Melanocyte of skin (primary cell): Measurements from ENCODE around the gene NKX6-1.

DNA sequence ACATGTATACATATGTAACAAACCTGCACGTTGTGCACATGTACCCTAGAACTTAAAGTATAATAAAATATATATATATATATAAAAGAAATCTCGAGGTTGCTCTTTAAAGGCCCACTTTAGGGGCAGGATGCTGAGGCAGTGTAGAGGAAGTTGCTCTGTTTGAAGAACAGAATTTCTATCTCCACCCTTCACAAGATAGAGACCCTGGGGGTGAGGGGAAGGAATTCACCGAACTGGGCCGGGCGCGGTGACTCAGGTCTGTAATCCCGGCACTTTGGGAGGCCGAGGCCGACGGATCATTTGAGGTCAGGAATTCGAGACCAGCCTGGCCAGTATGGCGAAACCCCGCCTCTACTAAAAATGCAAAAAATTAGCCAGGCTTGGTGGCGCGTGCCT lies 6.5 kb downstream of the PLAC8 start:
- CAGE, long polyA plus RNA, 2 experiments: no peak in any of the 2 experiments

DNA sequence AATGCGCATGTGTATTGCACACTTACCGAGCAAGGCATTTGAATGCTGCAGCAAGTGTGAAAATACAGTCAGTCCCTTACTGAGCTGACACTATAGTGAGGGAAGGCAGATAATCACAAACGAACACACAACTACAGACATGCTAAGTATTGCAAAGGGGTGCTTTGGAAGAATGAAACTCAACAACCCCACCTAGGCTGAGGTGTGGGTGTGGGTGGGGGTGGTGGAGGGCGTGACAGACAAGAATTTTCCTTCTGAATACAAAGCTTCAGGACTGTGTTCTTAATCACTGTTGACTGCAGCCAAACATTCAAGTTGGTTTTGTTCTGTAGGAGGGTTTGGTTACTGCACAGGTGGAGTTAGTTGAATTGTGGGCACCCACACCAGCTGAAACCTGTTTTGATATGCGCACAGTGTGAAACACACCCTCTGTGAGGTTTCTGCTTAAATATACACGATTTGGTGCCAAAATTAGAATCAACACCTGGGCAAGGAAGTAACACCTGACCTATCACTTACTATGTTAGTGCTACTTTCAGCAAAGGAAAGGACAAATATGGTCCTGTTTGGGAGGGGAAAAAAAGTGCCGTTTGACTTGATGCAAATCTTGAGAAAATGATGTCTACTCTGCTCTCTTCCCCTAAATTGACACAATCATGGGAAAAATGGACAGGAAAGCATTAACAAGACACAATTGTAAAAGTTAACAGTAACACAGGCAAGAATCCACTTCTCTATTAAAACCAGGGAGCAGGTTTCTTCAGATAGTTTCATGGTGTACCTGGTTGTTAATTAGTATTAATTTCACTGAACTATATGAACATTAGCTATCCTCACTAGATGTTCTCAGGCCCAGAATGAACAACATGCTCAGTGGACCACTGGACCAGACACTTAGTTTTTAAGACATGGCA lies 72.1 kb downstream of the COQ2 start:
- CAGE, long polyA plus RNA, 2 experiments: no peak in any of the 2 experiments

- CAGE, long polyA plus RNA, 2 experiments: no peak in any of the 2 experiments
Measured at GRCh38 chr4:83536677-83536838, 650 bp downstream of the GPAT3 start.

- CAGE, long polyA plus RNA, 2 experiments: no peak in any of the 2 experiments
Measured at GRCh38 chr4:84491347-84491875, 7.7 kb downstream of the NKX6-1 start.

DNA sequence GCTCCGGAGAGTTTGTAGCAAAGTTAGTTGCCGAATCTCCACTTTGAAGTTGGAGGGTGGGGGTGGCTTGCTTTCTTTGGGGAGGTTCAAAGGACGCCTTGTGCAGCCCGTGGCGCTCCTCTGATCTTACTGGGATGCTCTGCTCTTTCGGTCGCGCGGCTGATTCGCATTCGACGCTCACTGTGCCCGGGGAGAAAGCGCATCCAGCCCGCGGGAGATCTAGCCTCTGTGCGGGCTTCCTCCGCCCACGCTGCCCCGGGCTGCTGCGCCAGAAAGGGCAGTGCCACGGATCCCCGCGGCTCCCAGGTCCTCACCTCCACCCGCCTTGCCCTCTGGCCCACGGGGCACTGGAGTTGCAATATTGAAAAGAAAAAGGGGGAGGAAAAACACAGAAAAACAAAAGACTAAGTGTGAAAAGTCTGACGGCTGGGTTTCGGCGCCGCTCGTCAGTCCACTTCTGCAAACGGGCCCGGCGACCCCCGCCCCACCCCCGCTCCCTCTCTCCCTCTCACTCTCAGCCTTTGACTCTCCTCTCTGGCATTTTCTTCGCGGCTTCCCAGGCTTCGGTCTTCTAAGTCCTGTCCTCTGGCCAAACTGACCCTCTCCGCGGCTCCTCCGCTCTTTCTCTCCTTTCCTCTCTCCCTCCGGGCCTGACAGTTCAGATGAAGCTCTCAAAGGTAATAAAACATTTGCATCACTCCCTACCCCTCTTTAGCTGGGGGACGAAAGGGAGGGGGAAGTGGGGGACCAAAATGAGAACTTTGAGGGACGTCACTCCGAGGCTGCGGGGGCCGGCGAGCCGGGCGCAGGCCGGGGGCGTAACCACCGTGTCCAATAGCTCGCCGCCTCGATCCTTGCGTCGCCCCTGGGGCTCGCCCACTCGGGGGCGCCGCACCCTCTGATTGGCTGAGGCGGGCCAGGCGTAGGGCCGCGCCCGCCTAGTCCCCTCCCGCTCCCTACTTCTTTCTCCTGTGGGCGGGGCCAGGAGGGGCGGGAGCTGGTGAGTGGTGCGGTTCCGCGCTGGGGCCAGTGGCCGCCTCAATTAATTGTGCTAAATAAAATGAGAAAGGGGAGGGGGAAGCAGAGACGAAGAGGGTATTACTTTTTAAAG lies at the start of gene NKX6-1:
Gene NKX6-1 (minus strand): TSS at position 682 of the 1,111 bp plus-strand sequence.
- CAGE, long polyA plus RNA, 2 experiments: no peak in any of the 2 experiments

GRCh38 chr4:84733332-84733761 lies 150.4 kb downstream of the CDS1 start:
- CAGE, long polyA plus RNA, 2 experiments: no peak in any of the 2 experiments

GRCh38 chr4:84916130-84916733 lies 50.3 kb downstream of the WDFY3 start:
- CAGE, long polyA plus RNA, 2 experiments: no peak in any of the 2 experiments

- CAGE, long polyA plus RNA, 2 experiments: no peak in any of the 2 experiments
Measured at GRCh38 chr4:85456866-85457088, 18.2 kb upstream of the ARHGAP24 start.

- CAGE, long polyA plus RNA, 2 experiments: no peak in any of the 2 experiments
Measured at GRCh38 chr4:85607634-85608100, 132.7 kb downstream of the ARHGAP24 start.

- CAGE, long polyA plus RNA, 2 experiments: no peak in any of the 2 experiments
Measured at GRCh38 chr4:85725587-85726207, 250.7 kb downstream of the ARHGAP24 start.

DNA sequence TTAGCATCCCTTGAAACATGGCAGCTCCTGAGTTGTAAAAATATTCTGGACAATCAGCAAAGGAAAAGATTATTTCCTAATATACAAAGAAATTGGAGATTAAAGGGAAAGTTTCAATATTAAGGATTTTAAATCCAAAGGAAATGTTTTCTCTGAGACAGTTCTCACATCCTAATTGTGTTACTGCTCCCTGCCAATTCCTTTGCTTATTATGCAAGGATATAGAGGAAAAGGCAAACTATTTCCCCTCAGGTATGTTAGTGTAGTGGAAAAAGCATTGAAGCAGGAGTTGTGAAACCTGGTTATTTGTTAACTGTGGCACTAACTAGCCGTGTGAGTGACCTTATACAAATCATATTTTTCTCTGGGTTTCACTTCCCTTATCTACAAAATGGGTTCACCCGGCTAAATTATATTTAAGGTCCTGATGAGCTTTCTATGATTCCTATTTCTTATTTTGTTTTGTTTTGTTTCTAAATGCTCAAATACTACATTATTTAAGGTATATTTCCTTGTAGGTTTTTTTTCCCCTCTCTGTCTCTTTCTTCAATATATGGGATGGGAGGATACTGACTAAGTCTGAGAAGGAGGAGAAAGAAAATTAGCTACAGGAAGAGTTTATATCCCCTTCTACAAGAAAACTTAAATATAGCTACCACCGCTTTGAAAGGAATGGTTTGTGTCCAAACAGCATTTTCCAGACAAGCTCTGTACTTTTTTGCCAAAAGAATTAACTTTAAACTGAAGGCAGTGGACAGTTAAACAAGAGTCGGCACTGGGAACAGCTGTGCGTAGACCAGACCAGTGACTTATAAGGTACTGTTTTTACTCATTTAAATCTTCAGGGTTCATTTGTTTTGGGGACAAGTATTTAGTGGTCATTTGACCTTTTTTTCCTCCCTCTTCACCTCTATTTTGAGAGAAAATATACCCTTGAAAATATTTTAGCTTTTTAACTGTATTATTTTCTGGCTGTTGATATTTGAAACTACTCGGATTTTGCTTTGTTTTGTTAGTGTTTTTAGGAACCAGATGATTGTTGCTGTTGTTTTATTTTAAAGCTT lies 303.5 kb downstream of the ARHGAP24 start:
- CAGE, long polyA plus RNA, 2 experiments: no peak in any of the 2 experiments

DNA sequence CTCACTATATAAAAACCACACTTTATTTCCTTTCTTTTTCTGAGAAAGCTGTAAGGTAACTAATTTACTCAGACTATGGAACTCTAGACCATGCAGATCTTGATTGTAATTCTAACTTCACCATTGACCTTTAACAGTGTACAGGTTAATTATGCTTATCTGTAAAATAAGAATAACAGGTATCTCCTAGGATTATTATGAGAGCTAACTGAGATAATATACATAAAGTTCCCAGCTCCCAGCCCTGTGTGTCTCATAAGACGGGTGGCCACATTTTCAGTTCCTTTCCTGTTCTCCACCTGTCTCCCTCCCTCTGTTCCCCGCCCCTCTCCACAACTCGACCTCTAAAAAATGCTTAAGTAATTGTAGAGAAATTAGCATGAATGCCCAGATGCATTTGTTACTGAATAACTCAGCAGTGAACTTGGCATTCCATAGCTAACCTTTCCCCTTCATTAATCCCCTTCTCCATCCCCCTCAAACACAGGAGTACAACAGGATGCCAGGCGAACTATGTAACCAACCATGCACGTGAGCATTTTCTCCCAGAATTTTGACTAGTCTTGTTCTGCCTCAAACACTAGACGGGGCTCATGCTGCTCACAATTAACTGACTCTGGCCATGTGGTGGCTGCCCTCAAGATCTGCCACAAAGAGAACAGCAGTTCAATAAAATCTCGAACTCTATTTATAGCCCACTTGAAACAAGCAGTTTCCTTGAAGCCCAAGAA lies 351.0 kb downstream of the ARHGAP24 start:
- CAGE, long polyA plus RNA, 2 experiments: no peak in any of the 2 experiments

DNA sequence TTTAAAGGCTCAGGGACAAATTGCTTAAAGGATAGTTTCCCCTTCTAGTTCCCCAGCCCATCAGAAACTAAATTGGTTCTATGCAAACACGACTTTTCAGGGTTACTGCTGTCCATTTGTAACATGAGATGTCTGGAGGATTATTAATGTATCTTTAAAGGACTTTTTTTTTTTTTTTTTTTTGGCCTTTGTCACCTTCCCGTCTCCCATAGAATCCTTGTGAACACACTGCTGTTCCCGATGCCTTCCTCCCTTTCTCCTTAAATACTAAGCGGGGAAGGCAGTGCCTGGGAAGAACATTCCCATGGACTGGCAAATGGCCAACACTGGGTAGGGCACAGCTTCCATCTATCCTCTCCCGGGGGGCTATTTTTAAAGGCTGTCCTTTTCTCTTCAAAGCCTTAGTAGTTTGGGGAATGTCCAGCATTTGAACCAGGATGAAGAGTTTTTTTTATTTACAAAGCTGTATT lies 427.5 kb downstream of the MAPK10 start:
- CAGE, long polyA plus RNA, 2 experiments: no peak in any of the 2 experiments

GRCh38 chr4:85953475-85953905 lies 406.4 kb downstream of the MAPK10 start:
- CAGE, long polyA plus RNA, 2 experiments: no peak in any of the 2 experiments

DNA sequence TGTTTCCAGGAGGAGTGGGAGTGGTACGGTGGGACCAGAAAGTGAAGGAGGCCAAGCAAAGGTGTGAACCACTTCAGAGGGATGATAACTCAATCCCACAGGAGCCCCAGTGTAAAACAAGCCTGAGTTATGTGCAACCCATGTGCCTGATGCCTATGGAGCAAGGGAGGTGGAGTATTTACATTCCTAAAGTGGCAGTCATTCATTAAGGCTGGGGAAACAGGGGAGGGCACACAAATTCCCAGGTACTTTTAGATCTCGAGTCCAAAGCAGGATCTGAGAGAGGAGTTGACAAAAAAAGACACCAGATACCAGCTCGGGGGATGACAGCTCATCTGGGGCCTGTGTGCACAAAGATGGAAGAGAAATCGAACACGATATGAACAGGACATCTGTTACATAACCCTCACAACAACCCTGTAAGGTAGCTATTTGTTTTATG lies 91.7 kb upstream of the MAPK10 start:
- CAGE, long polyA plus RNA, 2 experiments: no peak in any of the 2 experiments

DNA sequence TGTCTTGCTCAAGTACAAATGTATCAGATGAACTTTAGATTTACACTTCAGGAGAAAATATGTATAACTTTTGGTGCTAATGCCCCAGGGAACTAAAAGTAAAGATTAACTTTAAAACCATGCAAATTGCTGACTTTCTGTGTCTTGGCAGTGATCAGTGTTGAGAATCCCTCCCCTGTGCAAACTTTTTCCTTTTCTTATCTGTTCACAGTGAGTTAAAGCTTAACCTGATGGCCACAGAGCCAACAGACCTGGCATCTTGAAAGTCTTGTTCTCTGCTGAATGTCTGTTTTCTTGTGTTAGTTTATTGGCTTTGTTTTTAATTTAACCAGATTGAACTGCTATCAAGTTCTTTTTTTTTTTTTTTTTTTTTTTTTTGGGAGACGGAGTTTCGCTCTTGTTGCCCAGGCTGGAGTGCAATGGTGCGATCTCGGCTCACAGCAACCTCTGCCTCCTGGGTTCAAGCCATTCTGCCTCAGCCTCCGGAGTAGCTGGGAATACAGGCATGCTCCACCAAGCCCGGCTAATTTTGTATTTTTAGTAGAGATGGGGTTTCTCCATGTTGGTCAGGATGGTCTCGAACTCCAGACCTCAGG lies 78.0 kb downstream of the AFF1 start:
- CAGE, long polyA plus RNA, 2 experiments: no peak in any of the 2 experiments

- CAGE, long polyA plus RNA, 2 experiments: no peak in any of the 2 experiments
Measured at GRCh38 chr4:87045556-87046400, 111.0 kb downstream of the AFF1 start.

GRCh38 chr4:87055225-87056186 lies 120.7 kb downstream of the AFF1 start:
- CAGE, long polyA plus RNA, 2 experiments: no peak in any of the 2 experiments

DNA sequence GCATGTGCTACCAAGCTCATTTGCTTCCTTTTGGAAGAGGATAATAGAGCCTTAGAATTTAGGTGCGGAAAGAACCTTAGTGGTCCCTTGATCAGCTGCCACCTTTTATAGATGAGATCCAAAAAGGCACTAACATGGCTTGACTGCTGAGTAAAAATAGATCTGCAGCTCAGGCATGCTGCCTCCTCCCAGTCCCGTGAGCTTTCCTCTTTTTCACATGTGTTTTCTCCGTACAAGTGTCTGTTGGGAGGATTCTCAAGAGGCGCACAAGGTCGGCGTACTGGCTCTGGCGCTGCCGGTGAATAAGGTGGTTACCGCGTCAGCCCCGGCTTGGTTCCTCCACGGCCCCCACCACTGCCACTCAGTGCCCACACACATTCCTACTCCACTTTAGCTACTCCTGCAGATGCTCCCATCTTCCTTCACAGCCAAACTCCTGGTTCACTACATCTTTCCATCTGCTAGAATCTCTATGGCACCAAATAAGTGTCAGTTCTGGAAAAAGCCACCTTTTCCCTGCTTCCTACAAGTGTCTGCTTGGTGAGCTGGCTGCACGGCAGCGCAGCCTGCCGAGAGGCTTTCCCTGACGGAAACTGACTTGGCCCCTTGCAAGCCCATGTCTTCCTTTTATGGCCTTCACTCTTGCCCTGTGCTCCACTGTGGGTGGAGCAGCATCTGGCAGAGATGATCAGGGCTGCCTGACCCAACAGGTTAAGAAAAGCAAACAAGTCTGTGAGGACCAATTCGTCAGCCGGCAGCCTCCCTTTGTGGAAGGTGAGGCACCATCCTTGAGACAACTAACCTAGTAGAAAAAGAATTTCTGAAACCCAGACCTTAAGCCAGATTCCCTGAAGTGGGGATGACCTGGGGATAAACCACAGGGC lies 99.8 kb downstream of the KLHL8 start:
- CAGE, long polyA plus RNA, 2 experiments: no peak in any of the 2 experiments

DNA sequence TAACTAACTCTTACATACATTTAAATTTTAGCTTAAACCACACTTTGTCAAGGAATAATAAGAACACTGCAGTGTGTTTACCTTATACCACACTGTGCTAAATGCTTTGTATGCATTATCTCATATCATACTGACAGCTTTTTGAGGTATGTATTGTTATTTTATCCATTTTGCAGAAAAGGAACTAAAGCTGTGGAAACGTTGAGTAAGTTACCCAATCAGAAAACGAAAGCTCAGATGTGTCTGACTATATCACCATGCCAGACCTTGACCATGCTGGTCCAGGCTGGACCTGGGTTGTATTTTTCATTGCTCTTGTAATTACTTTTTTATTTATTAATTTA lies 2.1 kb downstream of the HSD17B11 start:
- CAGE, long polyA plus RNA, 2 experiments: no peak in any of the 2 experiments